ENCODE measurements around the genes SMIM10L2A and VGLL1.

DNA sequence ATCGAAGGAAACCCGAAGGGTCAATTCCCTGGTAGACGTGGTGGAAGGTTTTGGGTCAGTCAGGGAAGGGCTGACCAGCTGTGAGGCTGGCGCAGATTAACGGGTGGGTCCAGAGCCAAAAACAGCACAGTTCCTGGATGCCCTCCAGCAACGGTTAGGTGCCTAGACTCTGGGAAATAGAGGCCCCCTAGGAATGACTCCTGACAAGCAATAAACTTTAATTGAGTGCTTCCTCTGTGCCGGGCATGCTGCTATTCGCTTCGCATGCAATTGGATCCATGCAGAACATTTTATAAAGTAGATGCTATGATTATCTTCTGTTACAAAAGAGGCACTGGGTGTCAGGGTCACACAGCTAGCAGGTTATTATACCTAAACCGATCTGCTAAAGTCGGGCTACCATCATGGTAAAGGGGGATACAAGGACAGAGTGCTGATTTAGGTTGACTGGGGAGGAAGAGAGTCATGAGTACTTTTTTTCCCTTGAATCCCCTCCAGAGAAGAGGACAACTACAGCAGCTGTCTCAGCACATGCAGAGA is 782 bp downstream of the ZNF449 start:
- PRO-cap, result no peak

DNA sequence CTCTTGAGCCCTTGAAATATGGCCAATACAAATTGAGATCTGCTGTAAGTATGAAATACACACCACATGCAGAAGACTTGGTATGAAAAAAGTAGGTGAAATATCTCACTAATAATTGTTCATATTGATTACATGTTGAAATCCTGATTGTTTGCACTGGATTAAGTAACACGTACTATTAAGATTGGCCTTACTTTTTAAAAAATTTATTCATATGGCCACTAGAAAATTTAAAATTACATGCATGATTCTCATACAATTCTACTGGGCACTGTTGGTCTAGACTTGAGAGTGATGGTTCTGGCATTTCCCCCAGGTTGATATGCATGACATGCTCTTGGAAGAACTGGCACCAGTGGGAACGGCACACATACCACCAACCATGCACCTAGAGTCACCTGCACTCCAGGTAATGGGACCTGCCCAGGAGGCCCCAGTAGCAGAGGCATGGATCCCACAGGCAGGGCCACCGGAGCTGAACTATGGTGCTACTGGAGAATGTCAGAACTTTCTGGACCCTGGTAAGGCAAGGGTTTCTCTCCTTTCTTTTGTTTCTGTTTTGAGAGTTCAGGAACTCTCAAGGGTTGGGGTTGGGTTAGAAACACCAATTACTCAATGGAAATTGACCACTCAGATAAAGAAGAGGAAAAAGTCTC is 4.3 kb downstream of the ZNF449 start:
- PRO-cap, result no peak

DNA sequence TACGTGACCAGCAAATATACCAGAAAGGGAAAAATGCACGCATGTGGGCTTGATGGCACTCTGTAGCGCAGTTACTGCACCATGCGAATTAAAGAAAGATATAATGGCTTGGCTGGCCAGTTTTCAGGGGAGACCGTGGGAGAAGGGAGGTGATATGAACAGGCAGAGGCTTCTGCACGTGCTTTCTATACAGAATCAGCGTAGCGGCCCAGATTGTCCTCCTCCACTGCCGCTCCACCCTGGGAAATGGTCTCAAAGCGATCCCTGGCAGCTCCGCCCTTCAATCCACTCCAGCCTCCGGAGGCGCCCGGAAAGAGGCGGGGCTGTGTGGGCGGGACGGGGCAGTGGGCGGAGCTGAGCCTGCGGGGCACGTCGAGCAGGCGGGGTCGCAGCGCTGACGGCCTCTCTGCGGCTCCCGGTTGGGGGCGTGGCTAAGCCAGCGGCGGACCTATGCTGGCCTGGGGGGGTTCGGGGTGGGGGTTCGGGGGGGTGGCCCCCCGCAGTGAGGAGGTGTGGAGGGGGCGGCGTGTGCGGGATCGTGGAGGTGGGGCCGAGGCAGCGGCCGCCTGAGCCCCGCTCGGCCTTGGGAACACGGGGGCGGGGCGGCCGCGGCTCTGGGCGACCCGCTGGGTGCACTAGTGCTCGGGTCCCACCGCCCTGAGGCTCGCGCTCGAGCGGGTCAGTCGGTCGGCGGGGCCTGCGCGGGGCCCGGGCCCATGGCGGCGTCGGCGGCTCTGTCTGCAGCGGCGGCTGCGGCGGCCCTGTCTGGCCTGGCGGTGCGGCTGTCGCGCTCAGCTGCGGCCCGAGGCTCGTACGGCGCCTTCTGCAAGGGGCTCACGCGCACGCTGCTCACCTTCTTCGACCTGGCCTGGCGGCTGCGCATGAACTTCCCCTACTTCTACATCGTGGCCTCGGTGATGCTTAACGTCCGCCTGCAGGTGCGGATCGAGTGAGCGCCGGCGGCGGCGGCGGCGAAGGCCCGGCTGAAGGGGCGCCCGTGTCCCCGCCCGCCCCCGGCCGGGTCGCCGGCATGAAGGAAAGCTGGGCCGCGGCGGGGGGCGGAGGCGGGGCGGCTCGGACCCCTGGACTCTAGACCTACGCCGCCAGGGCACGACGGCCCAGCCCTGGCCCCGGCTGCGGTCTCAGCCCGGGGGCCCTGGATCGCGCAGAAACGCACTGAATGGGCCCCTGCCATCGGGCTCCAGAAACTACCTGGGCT is at the start of gene SMIM10L2A:
Gene SMIM10L2A, plus strand, starts transcription at position 529 of the 1,219 bp plus-strand sequence.
- PRO-cap, result no peak

GRCh38 chrX:135464266-135464662 is 42.5 kb downstream of the SMIM10L2A start:
- PRO-cap, result no peak

GRCh38 chrX:135572499-135573099 is 52.1 kb downstream of the INTS6L start:
- PRO-cap, result no peak

- PRO-cap, result no peak
Observed at GRCh38 chrX:136063316-136063907, 78.2 kb downstream of the SLC9A6 start.

DNA sequence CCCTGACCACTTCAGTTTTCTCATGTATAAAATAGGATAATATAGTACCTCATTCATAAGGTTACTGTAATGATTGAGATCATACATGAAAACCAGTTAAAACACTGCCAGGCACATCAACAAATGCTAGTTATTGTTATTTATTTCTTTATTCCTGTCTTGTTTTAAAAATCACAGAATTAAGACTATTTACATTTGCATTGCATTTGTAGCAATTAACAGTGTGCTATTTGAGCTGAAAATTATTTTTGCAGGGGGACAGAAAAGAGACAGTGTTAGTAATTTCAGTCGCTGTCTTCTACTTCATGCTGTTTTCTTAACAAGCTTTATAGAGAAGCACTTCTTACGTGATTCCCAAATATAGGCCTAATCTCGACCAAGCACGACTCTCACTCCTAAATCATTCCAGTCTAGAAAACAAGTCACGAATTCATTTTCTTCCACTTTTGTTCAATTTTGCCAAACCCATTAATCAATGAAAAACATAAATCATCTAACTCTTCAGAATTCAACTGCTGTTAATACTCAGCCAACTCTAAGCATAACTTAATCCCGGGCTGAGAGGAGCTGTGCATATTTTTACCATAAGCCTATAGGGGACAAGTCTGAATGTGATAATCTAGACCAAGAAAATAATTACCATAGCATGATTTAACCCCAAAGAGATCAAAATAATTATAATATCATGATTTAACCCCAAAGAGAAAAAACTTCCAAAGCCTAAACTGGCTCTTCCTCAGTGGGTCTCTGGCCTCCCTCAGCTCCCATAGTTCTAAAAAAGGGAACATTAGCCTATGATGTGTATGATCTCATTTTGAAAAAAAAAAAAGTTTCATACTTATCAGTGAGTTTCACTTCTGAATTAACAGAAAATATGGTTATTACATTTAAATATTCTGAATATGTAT is 70.4 kb upstream of the FHL1 start:
- PRO-cap, result no peak

- PRO-cap, result no peak
Observed at GRCh38 chrX:136127073-136127569, 69.7 kb upstream of the FHL1 start.

DNA sequence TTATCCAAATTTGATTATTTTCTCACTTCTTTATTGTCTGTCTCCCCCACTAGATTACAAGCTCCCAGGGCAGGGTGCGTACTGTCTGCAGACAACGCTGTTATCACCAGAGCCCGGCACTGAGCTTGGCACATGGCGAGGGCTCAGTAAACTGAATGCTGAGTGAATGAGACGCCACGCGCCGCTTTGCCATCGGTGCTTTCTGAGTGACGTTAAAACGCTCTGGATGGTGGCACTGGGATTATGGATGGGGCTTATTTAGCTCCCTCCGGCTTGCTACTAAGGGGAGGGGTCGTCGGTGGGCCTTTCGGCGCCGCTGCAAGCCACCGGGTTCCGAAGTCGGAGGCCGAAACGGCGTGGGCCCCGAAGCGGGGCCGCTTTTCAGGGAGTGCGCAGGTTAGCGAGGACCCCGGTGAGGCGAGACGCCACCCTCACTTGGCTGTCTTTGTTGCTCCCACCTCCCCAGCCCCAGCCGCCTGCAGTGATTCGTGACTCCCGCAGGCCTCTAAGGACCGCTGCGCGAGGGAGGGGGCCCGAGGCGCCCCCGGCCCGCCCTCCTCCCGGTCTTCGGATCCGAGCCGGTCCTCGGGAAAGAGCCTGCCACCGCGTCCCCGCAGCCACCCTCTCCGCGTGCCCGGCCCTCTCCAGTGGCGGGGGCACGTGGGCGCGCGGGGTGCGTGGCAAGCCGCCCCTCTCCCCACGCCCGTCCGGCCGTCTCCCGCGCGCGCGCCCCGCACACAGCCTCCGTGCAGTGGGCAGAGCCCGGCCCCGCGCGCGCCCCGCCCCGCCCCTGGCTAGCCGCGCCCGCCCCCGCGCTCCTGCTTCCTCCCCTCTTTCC is 50.0 kb upstream of the FHL1 start:
- PRO-cap, result bidirectional peak, plus-strand start outside the sequence, minus-strand start at position 717 of the sequence

DNA sequence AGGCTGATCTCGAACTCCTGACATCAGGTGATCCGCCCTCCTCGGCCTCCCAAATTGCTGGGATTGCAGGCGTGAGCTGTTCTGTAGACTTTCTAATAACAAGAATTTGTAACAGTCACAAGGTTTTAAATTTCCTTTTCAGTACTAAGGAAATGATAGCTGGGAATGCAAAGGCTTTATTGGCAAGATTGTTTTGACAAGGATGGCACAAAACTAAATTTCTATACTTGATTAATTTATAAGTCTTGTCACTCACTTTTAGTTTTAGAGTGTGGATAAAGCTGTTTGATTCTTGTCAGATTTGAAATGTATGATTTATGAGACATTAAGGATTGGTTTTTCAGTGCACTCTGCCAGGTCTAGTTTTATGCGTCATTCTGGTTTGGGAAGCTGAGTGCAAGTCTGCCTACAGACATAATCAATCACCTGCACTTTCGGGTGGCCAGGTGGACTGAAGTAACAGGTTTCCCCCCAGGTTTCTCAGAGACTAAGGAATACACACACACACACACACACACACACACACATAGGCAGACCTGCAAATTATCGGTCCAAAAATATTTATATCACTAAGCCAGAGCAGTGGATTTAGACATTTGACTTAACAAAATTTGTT is 40.2 kb upstream of the FHL1 start:
- PRO-cap, result no peak

DNA sequence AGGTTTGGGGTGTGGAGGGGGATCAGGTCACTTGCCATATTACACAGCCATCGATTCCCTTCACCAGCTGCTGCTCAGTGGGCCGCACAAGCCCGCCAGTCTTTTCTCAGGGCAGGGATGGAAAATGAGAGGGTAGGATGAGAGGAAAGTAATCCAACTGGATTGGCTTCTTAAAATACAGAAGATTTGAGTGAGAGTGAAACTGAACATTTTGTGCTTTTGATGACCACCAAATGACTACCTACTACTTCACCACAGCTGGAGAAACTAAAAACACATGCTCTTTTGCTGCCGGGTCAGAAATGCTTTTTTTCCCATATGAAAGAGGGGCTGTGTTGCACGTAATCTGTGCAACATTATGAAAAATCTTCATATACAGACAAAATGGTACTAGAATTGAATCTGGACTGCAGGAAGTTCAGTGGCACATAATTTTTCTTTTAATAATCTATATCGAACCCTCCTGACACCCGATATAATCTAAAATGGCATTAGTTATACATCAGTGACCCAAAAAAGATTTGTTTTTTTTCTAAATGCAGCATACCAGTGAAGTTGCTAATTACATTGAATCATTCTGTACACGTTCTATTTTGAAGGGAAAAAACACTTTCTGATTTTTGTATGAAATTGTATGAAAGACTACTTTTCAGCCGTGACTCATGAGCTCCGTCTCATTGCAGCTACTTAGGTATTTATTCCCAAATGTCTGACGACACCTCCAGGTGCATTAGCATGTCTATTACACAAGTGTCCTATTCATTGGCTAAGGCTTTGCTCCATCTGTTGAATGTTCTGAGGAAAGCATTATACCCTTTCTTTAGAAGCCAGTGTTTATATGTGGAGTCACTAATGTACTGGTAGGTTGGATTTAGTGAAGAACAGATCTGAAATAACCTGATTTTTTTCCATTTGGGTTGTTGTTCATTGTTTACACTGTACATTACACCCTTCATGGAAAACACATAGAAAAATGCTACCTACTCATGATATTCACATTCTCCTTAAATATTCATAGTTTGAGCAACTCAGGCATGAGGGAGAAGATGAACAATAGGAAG is 2.3 kb downstream of the FHL1 start:
- PRO-cap, result no peak

GRCh38 chrX:136531886-136532301 is at the start of gene VGLL1:
Gene VGLL1 (plus strand): TSS chrX:136532215.
- PRO-cap, result no peak

DNA sequence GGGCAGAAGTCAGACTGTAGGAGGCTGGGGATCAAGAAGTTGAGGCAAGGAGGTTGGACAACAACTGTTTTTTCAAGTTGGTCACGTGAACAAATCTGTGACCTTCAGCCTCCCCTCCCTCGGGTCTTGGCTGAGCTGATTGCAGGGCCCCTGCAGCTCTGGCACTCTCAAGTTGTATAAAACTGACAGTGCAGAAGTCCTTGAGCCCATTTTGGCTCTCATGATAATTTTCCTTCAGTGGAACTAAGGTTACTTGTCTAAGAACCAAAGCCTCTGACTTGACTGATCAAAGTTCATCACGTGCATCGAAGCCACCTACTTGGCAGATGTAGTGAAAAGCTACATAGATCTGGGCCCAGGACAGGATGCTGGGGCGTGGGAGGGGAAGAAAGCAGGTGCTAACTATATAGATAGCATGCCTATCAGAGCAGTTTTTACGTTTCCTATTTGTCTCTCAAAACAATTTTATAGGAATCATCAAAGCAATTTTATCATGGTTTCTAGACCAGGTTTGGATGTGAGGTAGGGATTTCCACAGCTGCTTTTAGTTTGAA is 1.4 kb upstream of the CD40LG start:
- PRO-cap, result no peak

- PRO-cap, result no peak
Observed at GRCh38 chrX:136651547-136652257, 3.7 kb downstream of the CD40LG start.

DNA sequence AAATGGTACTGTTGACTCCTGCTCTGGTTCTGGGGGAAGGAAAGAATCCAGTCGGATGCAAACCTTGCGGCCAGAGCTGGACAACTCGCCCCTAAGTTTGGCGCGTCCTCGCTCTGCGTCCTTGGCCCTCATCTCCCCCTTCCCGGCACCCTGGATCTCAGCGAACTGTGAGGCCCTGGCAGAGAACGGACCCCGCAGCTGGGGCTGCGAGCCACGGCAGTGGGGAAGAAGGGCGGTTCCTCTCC is 14.0 kb downstream of the ARHGEF6 start:
- PRO-cap, result no peak

- PRO-cap, result no peak
Observed at GRCh38 chrX:137031919-137032190, 1.9 kb downstream of the GPR101 start.

GRCh38 chrX:137574933-137575390 is 9.0 kb downstream of the ZIC3 start:
- PRO-cap, result no peak

- PRO-cap, result no peak
Observed at GRCh38 chrX:139194462-139195328, 335.8 kb upstream of the F9 start.

- PRO-cap, result no peak
Observed at GRCh38 chrX:139341893-139342269, 188.7 kb upstream of the F9 start.

- PRO-cap, result no peak
Observed at GRCh38 chrX:139691999-139692474, 15.9 kb downstream of the MCF2 start.